ENCODE measurements around a stretch of chr15.

DNA sequence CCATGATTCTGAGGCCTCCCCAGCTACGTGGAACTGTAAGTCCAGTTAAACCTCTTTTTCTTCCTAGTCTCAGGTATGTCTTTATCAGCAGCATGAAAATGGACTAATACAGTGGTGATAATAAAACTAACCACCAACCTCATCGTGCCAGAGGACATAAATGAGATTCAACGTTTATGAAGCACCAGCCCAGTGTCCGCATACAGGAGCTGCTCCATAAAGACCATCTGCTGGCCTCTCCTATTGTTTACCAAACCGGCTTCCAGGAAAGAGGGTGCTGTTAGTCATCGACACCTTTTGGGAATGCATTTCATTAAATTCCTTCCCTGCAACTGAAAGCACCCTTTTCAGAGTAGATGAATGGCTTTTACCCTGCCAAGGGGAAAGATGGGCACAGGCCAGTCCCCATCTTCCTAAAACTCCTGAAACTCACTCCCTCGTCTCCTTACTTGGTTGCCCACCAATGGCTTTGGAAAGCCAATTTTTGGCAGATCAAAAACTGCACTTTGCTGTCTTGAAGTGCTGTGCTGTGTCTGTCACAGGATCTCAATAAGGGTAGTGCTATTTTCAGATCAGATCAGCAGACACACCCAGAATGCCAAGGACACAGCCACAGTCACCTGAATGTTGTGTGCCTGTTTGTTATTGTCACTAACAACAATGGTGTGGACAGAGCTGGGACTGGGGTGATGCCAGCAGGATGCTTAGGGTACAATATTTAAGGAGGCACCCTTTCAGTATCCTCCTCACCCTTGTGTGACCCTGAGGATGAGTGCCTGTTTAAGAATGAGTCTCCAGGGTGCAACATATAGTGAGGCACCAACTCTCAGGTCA lies 122.2 kb downstream of the AQP9 start:
- PRO-cap, 2 experiments: no peak in any of the 2 experiments

DNA sequence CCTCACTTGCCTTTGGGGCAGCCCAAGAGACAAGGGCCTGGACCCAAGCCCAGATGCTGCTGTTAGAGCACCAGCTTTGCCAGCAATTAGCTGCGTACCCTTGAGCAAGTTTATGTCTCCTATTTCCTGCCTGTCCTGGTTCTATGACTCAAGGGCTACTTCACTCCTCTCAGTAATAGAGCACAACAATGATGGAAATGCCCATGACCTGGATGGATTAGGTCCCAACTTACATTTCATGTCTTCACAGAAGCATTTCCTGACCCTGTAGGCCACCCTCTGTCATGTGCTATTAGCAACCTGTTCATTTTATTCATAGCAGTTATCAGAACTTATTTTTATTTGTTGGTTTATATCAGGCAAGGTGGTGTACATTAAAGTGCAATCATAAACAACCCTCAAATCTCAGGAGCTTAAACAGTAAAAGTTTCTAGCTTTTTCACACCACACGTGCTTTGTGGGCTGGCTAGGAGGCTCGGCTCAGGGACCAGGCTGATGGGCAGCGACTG lies 122.9 kb downstream of the AQP9 start:
- PRO-cap, 2 experiments: no peak in any of the 2 experiments

- PRO-cap, 2 experiments: no peak in any of the 2 experiments
Observed at GRCh38 chr15:58306465-58307410, 125.1 kb upstream of the LIPC start.

GRCh38 chr15:58357691-58358513 lies 73.9 kb upstream of the LIPC start:
- PRO-cap, 2 experiments: no peak in any of the 2 experiments

DNA sequence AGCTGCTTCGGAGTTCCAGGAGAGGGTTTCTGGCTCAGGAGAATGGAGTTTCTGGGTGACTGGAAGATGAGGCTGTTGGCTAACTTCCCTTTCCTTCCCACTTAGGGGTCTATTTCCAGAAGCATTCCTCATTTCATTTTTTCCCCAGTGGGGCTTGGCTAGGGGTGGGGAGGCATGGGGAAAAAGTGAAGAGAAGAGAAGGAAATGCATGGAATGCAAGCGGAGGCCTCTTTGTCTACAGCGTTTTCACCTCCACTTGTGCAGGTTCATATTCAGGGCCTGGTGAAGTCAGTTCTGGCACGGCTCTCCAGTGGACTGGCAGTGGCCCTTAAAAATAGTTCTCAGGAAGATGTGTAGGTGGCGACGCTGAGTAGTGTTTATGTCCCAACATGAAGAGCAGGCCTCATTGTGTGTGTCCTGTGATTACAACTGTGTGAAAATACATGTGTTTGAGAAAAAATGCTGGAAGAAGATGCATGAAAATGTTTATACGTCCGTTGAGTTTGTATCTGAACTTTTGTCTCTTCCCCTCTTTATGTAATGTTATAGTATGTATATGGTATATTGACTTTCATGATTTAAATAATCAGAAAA lies 7.1 kb downstream of the LIPC start:
- PRO-cap, 2 experiments: no peak in any of the 2 experiments

DNA sequence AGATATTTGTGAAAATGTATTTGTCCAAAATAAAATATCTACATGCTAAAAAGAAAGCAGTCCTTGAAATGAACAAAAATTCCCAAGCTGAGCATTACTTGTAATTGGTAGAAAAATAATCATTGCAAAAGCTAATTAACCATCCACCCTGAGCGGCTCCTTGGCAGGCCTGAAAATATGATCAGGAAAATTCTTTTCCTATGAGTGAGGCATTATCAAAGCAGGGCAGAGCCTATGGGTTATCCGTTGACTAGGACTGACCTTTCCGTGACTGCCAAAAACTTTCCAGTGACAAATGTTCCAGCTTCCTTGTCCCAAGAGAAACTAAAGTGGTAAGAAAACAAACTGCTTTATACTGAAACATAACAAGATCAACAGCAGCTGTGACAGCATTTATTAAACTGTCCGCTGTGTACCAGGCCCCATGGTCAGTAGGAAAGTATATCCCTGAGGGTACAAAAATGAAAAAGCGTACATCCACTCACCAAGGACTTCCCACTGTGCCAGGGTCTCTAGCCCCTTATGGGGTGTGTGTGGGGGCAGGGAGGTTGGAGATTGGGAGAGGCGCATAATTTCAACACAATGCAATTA lies 8.4 kb downstream of the LIPC start:
- PRO-cap, 2 experiments: no peak in any of the 2 experiments

GRCh38 chr15:58472709-58473678 lies 41.2 kb downstream of the LIPC start:
- PRO-cap, 2 experiments: no peak in any of the 2 experiments

GRCh38 chr15:58475489-58476071 lies 43.8 kb downstream of the LIPC start:
- PRO-cap, 2 experiments: no peak in any of the 2 experiments

- PRO-cap, 2 experiments: peak in 1 of 2 experiments; most common plus-strand start chr15:58476307 (in 1); most common minus-strand start chr15:58476206 (in 1)
Observed at GRCh38 chr15:58476072-58476771, 44.4 kb downstream of the LIPC start.

DNA sequence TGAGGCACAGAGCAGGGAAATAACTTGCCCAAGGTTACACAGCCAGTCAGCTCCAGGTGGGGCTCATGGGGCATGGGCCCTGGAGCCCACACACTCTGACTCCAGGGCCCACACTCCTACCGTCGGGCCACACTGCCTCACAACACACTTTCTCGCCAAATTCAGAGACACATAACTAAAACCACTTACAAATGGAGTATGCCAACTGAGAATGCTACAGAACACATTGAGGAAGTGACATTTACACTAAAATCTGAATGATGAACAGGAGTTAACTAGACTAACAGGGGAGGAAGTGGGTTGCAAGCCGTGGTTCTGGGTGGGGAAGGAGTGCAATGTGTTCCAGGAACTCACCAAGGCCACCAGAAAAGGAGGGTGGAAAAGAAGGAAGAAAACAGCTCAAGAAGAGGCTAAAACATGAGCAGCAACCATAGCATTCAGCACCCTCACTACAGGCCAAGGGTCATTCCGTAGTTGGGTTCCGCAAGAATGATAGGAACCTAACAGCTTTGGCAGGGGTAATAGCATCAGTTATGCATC lies 52.9 kb downstream of the LIPC start:
- PRO-cap, 2 experiments: no peak in any of the 2 experiments

DNA sequence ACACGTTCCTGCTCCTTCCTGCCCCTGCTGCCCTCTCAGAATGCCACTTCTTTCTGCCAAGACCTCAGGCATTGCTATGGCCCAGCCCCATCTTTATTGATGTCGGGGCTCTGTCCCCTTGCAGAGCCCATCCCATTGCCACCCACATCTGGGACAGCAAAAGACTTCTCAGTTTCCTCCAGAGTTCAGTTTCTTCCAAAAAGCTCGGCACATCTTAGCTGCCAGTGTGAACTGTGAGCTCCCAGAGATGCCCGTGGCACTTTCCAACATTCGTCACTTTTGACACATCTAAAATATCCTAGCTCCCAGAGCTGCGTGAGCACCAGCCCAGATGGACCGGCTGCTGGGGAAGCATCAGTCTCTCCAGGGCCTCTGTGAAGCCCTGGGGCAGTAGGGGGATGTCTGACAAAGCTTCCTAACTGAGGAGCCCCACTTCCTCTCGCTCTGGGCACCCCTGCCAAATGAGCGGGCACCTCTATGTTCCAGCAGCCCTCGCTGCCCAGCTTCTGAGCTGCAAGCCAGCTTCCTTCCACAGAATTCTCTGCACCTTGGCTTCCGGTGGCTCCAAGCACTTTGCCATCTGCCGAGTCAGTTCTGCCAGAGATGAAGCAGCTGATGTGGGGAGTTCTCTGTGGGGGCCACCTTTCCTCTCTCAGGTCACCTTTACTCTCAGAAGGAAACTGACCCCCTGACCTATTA lies 91.0 kb downstream of the LIPC start:
- PRO-cap, 2 experiments: no peak in any of the 2 experiments

GRCh38 chr15:58575111-58575614 lies 143.4 kb downstream of the LIPC start:
- PRO-cap, 2 experiments: no peak in any of the 2 experiments

GRCh38 chr15:58627572-58628101 lies 121.9 kb downstream of the ADAM10 start:
- PRO-cap, 2 experiments: no peak in any of the 2 experiments

GRCh38 chr15:58748140-58748366 lies 1.5 kb downstream of the ADAM10 start:
- PRO-cap, 2 experiments: no peak in any of the 2 experiments

- PRO-cap, 2 experiments: peak in 2 of 2 experiments; most common plus-strand start chr15:58749032 (in 2); most common minus-strand start chr15:58748903 (in 2)
Observed at GRCh38 chr15:58748673-58749538, 601 bp downstream of the ADAM10 start.

DNA sequence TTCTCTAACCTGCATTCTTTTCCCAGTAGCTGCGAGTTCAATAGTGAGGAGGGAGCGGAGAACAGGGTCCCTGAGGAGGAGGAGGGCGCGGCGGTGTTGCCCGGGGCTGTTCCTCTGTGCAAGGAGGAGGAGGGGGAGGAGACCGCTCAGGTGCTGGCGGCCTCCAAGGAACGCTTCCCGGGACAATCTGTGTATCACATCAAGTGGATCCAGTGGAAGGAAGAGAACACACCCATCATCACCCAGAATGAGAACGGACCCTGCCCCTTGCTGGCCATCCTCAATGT lies 771 bp downstream of the MINDY2 start:
- PRO-cap, 2 experiments: peak in 2 of 2 experiments; most common minus-strand start position 123 of the sequence (in 2)

GRCh38 chr15:58833404-58834307 lies 62.6 kb downstream of the MINDY2 start:
- PRO-cap, 2 experiments: no peak in any of the 2 experiments

GRCh38 chr15:58886892-58887729 lies 46.4 kb downstream of the SLTM start:
- PRO-cap, 2 experiments: no peak in any of the 2 experiments

DNA sequence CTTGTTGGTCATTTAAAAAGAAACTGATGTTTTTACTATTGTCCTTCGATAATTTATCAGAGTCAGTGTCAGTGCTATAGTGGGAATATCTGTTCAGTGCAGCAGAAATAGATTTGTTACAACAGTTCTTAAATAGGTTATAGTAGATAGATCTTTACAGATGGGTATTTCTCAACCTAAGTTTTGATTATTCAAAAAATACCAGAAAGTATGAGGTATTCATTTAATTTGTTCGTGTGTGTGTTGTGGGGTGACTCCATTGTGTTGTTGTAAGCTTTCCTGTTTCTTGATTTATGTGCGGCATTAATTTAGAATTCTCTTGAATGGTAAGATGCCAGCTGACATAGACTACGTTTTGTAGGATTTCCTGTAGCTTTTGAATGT lies 1.1 kb downstream of the RNF111 start:
- PRO-cap, 2 experiments: no peak in any of the 2 experiments

DNA sequence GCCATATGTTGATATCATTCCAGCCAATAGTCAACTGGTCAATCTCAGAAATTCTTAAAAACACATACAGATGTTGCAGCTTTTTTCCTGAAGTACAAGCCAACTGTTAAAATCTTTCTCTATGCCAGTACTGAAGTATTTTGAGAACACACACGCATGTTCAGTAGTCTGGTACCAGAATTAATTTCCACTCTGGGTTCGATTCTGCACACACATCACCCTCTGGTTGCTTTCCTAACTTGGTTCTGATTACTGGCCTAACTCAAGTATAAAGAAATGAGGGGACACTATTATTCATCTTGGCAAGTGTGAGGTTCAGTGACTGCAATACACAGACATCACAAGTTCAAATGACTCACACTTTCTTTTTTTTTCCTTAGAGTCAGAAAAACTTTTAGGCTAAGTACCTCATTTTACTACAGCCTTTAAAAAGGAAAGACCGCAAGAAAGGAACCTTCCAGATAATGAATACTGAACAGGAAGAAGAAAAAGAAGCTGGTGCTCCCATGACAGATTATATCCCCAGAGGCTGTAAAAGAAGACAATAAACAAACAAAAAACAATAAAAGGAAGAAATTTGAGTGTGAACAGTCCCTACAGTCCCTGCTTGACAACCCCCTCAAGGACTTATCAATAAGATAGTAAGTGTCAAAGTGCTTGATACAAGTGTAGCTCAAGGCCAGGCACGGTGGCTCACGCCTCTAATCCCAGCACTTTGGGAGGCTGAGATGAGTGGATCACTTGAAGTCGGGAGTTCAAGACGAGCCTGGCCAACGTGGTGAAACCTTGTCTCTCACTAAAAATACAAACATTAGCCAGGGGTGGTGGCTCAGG lies 37.2 kb upstream of the LDHAL6B start:
- PRO-cap, 2 experiments: peak in 1 of 2 experiments; most common minus-strand start position 264 of the sequence (in 1)

Data from Metastatic Liver Carcinoma in the Lung (tissue), 2 donors.